Esophagus squamous epithelium (tissue), 4 donors: ENCODE measurements around a stretch of chr10.

GRCh38 chr10:3875438-3876120, 90.6 kb upstream of the KLF6 start:
- PRO-cap: bidirectional peak, plus-strand start at chr10:3875544, minus-strand start at chr10:3875241
- RAMPAGE, long total RNA, 4 experiments: no peak in any of the 4 experiments

GRCh38 chr10:3906451-3907437, 121.7 kb upstream of the KLF6 start:
- PRO-cap: bidirectional peak, plus-strand start at chr10:3907168, minus-strand start at chr10:3906901
- RAMPAGE, long total RNA, 4 experiments: no peak in any of the 4 experiments

DNA sequence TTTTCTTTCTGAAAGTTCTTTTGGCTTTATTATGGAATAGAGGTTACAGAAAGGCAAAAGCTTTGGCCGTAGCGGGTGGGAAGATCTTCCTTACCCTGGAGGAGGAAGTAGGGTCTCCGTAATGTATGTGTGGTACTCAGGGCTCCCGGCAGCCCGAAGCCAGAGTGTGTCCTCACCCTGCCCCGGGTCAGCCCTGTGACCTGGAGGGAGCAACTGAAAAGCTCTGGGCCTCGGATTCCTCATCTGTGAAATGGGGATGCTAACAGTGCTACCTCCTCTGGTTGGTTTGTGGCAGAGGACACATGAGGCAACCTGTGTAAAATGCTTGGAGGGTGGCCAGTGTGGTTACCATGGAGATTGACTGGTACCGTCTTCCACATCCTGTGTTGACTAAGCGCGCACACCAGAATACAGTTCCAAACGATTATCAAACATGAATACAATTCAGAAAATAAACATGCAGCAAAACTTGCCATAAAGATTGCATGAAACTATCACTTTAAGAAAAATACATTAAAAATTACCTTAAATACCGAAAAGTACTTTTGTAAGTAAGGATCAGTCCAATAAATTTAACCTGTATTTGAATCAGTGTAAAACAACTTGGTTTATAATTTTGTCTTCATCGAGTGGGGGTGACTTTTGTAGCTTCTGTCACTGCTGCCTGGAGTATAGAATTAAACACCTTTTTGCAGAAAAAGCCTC, 163.9 kb upstream of the KLF6 start:
- PRO-cap: bidirectional peak, plus-strand start at position 413 of the sequence, minus-strand start at position 288 of the sequence
- RAMPAGE, long total RNA, 4 experiments: no peak in any of the 4 experiments

DNA sequence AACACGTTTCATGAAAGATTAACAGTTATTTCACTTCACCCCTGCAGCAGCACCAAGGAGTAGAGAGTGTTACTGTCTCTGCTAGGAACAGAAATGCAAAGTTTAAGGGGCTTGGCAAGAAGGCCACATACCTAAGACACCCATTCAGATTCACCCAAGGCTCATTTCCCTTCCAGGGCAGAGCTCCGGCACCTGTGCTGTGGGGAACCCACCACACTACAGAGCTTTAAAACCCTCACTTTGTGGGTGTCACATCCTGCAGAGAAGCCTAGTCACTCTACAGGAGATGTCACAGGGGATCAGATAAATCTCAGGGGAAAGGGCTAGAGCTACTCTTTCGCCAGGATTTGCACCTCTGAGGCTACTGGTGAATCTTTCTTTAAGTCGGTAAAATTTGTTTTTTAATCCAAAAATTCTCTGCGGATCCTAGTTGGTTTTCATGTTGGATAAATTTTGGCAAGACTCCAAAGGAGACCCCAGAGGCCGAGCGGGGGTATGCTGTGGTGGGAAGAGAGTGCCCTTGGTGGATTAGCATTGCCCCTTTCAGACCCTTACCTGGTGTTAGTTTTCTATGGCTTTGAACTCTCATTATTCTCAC, 176.2 kb upstream of the KLF6 start:
- PRO-cap: unidirectional peak, minus-strand start at position 201 of the sequence
- RAMPAGE, long total RNA, 4 experiments: no peak in any of the 4 experiments

GRCh38 chr10:4050834-4052196, 266.3 kb upstream of the KLF6 start:
- PRO-cap: bidirectional peak, plus-strand start at chr10:4051274, minus-strand start at chr10:4051201
- RAMPAGE, long total RNA, 4 experiments: no peak in any of the 4 experiments

- PRO-cap: no peak
- RAMPAGE, long total RNA, 4 experiments: no peak in any of the 4 experiments
Observed at GRCh38 chr10:4130495-4131243, 345.7 kb upstream of the KLF6 start.

DNA sequence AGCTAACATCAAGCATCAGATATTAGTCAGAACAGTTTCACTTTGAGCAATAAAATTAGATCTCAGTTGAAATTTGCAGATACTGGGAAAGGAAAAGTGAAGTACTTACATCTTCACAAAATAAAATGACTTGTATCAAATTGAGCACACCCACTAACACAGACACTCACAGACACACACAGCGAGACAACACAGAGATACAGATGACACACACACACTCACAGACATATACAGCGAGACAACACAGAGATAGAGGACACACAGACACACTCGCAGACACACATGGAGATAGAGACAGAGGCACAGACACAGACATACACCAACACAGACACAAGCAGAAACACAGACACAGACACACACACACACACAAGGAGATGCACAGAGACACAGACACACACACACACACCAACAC, 346.9 kb upstream of the KLF6 start:
- PRO-cap: unidirectional peak, plus-strand start at position 58 of the sequence
- RAMPAGE, long total RNA, 4 experiments: no peak in any of the 4 experiments

GRCh38 chr10:4217147-4217717, 432.2 kb upstream of the KLF6 start:
- PRO-cap: no peak
- RAMPAGE, long total RNA, 4 experiments: no peak in any of the 4 experiments

DNA sequence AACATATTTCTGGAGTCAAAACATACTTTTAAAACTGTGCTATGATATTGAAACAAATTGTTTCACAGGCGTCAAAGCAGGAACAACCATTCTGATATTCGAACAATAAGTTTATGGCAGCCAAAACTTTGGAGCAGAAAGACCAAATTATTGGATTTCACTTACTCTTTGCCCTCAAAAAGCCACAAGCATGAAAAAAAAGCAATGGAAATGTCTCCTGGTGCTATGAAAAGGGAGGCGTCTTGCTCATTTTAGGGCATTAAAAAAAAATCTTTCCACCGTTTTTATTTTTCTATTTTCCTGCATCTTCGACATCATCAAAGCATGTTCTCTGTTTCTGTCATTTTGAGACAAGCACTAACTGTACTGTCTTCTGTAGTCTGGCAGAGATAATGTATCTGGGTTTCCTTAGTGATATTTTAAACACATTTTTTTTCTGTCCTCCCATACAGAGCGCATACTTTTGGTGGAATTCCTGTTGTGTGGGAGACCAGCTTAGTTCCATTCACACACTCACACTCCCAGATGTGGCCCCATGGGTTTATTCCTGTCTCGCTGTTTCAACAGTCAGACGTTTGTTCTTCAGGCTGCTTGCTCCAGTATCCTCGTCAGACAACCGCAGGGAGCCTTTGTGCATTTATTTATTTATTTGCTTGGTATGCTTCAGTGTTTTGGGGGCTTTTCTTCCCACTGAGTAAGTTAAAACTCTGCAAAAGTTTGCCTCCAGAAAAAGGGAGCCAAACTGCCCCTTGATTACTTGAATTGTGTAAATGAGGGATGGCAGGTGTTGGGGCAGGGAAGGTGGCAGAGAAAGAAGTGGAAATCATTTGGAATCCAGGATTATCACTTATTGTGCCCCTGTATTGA, 456.7 kb upstream of the KLF6 start:
- PRO-cap: bidirectional peak, plus-strand start at position 487 of the sequence, minus-strand start at position 394 of the sequence; bidirectional peak, plus-strand start at position 551 of the sequence, minus-strand start at position 614 of the sequence
- RAMPAGE, long total RNA, 4 experiments: start-site peak on the plus strand in 1 of 4 experiments, centred at position 515 of the sequence, 9 reads per replicate

- PRO-cap: unidirectional peak, minus-strand start at chr10:4514600
- RAMPAGE, long total RNA, 4 experiments: no peak in any of the 4 experiments
Observed at GRCh38 chr10:4514418-4515150, 311.4 kb upstream of the AKR1E2 start.

DNA sequence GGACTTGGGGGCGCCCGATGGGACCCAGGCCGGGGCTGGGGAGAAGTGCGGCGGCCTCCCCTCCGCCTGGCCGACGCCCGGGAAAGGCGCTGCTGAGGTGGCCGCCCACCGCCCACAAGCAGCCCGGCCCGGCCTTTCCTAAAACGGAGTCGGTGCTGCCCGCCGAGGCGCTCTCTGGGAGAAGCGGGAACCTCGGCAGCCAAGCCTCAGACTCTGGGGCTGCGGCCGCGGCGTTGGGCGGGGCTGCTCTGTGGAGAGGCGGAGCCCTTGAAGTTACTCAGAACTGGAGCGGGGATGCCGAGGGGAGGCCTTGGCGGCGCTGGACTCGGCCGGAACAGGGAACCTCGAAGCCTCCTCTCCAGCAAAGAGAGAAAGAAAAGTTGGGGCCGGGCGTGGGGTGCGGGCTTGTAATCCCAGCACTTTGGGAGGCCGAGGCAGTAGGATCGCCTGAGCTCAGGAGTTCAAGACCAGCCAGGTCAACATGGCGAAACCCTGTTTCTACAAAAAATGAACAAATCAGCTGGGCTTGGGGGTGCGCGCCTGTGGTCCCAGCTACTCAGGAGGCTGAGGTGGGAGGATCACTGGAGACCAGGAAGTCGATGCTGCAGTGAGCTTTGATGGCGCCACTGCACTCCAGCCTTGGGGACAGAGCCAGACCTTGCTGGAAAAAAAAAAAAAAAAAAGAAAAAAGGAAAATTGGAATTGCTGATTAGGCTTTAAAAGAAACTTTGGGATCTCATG, 574 bp downstream of the AKR1E2 start:
- PRO-cap: bidirectional peak, plus-strand start at position 280 of the sequence, minus-strand start at position 208 of the sequence
- RAMPAGE, long total RNA, 4 experiments: no peak in any of the 4 experiments

DNA sequence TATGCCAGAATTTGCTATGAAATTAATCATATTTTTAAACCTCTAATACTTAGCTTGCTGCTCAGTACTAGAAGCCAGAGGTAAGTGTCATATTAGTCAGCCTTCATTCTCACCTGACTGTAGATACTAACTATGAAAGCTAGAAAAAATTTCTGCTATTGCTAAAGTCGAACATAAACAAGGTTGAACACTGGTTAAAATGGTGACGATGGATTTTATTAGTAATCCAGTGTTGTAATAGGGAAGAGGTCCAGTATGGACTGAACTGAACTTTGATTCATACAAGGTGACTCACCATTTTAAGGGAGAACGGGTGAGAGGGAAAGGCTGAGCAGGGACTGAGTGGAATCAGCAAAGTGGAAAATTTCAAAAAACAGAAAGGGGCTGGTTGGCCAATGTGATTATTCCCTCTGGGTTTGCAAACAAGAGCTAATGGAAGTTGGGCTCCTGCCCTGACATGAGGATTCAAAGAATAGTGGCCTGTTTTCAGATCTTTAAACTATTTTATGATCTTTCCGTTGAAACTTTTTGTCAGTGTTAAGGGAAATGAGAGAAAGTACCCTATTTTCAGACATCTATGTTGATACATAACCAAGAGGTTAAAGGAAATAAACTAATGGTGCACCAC, 15.5 kb upstream of the AKR1C1 start:
- PRO-cap: bidirectional peak, plus-strand start at position 306 of the sequence, minus-strand start at position 86 of the sequence
- RAMPAGE, long total RNA, 4 experiments: no peak in any of the 4 experiments

GRCh38 chr10:4982544-4983241, 19.5 kb downstream of the AKR1C1 start:
- PRO-cap: bidirectional peak, plus-strand start at chr10:4983069, minus-strand start at chr10:4982813
- RAMPAGE, long total RNA, 4 experiments: no peak in any of the 4 experiments

- PRO-cap: bidirectional peak, plus-strand start at chr10:5071501, minus-strand start at chr10:5071377; bidirectional peak, plus-strand start at chr10:5071618, minus-strand start at chr10:5071583; bidirectional peak, plus-strand start at chr10:5071930, minus-strand start at chr10:5071902
- RAMPAGE, long total RNA, 4 experiments: no peak in any of the 4 experiments
Observed at GRCh38 chr10:5071097-5072321, 22.7 kb upstream of the AKR1C3 start.

- PRO-cap: no peak
- RAMPAGE, long total RNA, 4 experiments: no peak in any of the 4 experiments
Observed at GRCh38 chr10:5095870-5096093, 1.6 kb downstream of the AKR1C3 start.

DNA sequence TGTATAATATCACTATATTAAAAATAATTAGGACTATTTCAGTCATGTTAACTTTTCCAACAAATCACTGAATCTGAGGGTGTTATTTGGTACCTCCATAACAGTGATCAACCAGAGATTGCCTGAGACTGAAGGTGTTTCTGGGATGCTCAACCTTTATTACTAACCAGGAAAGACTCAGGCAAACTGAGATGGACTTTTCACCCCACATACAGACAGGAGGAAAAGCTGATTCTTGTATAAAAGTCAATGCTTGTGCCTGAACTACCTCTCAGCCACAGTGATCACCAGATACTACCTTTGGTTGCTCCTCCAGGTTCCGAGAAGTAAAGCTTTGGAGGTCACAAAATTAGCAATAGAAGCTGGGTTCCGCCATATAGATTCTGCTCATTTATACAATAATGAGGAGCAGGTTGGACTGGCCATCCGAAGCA, 1.9 kb downstream of the AKR1C3 start:
- PRO-cap: no peak
- RAMPAGE, long total RNA, 4 experiments: no peak in any of the 4 experiments

GRCh38 chr10:5480370-5481105, 18.8 kb downstream of the CALML5 start:
- PRO-cap: no peak
- RAMPAGE, long total RNA, 4 experiments: no peak in any of the 4 experiments

GRCh38 chr10:5528431-5528757, 3.6 kb downstream of the CALML3 start:
- PRO-cap: no peak
- RAMPAGE, long total RNA, 4 experiments: no peak in any of the 4 experiments

- PRO-cap: bidirectional peak, plus-strand start at chr10:5546981, minus-strand start at chr10:5546954; bidirectional peak, plus-strand start at chr10:5547227, minus-strand start at chr10:5547120
- RAMPAGE, long total RNA, 4 experiments: no peak in any of the 4 experiments
Observed at GRCh38 chr10:5546704-5547441, 22.1 kb downstream of the CALML3 start.

- PRO-cap: no peak
- RAMPAGE, long total RNA, 4 experiments: no peak in any of the 4 experiments
Observed at GRCh38 chr10:5663608-5664578, 2.5 kb downstream of the ASB13 start.